ENCODE data around the genes E2F2 and PITHD1.

GRCh38 chr1:23178331-23178693 lies 39.0 kb downstream of the HTR1D start:
- PRO-cap, 2 experiments, result no peak in any of the 2 experiments

DNA sequence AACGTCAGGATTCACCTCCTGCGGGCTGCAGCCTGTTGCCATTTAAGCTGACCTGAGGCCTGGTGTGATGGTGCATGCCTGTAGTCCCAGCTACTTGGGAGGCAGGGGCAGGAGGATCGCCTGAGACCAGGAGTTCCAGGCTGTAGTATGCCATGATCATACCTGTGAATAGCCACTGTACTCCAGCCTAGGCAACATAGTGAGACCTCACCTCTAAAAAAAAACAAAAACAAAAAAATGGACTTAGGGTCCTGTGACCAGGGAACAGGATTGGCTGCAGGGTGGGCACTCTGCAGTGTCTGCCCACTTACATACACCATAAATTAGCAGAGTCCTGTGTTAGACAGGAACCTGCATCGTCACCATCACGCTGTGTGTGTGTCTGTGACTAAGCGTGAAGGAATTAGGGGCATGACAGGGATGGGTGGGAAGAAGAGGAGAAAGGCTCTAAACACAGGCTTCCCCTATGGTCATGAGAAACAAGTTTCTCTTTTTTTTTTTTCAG lies 28.6 kb downstream of the HTR1D start:
- PRO-cap, 2 experiments, result no peak in any of the 2 experiments

GRCh38 chr1:23194581-23195107 lies 22.7 kb downstream of the HTR1D start:
- PRO-cap, 2 experiments, result no peak in any of the 2 experiments

GRCh38 chr1:23304120-23304768 lies 39.8 kb downstream of the HNRNPR start:
- PRO-cap, 2 experiments, result no peak in any of the 2 experiments

DNA sequence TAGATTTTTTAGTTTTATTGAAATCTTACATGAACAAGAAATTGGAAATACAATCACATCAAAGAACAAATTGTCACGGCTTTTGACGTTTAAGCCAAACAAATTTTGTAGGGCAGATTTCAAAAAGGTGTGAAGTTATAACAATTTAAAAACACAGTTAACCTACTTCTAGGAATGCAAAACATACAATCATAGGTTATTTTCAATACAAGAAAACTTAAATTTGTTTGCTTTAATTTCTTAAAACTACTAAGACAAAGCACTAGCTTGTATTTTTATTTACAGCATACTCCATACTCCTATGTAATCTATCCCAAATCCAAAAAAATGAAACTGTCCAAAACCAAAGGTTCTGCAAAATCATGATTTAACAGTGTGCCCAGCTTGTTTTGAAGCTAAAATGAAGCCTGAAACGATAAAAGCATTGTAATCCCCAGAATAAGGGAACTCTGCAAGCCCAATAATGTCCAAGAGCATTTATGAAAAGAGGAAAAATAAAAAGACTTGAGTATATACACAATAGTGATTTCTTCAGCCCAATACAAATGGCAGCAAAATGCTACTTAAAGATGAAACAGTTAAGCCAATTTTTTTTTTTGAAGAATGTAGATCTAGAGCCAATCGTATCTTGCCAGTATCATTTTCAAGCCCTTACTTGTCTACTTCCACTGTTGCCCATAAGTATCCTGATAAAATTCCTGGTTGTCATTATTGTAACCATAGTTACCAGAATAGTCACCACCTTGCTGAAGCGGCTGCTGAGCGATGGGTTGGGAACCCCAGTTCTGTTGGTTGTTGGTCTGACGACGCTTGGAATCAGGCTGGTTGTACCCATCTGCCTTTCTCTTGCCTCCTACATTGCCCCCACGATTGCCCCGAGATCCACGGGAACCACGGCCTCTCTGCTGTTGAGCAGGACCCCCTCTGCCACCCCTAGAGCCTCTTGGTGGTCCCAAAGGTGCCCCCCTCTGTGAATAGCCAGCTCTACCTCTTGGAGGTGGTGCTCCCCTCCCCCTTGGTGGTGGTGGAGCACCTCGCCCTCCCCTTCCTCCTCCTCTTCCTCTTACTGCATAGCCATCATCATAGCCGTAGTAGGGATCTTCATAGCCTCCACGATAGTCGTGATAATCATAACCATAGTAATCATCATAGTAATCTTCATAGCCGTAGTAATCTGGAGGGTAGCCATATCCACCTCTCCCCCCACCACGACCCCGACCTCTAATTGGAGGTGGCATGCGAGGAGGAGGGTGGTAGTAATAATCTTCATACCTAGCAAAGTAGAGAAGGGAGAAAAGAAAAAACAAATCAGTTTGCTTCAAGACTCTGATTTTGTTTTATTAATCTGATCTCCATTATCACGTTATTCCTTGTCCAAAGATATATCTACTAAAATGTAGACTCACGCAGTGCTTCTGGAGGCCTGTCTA lies 33.8 kb downstream of the HNRNPR start:
- PRO-cap, 2 experiments, result no peak in any of the 2 experiments

DNA sequence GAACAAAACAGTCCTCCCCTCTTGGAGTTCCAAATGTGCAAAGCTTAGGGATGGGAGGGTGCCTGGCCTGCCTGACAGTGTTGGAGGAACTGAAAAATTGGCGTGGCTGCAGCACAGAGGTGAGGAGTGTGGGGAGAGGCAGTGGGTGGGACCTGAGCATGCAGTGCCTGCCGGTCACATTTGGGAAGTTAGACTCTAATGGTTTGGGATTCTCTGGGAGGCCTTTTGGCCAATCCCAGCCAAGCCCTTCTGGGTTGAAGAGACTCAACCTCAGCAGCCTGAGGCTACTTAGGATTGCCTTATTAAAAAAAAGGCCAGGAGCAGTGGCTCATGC lies 2.3 kb upstream of the TCEA3 start:
- PRO-cap, 2 experiments, result no peak in any of the 2 experiments

DNA sequence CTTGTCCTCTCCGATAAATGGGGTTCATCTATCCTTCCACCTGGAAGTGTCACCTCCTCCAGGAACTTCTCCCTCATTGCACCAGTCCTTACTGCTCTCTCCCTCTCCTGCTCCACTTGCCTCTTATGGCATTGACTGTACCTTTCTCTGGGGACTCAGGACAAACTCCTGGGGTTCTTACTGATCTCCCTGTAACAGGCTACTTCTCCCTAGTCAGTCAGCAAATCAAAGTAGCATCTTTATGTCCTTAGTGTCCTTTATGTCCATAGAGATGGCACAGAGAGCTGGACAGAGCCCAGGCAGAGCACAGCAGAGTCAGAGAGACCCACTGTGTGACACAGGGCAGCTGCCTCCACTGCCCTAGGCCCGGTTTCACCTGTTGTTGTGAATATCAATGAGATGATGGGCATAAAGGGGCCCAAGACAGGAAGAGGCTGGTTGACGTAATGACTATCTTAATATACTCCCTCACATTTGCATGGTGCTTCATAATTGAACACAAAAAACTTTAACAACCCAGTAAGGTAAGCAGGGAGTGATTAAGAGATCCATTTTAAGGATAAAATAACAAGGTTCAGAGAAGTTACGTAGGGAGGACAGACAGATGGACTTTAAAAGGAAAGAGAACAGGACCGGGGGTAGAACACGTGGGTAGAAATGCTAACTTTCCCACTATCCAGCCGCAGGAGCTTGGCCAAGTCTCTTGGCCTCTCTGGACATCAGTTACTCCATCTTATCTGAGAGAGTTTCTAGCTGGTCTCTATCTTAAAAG lies 3.4 kb downstream of the ASAP3 start:
- PRO-cap, 2 experiments, result no peak in any of the 2 experiments

GRCh38 chr1:23530402-23531733 lies at the start of gene E2F2:
TSS of gene E2F2 (minus strand) at chr1:23531233.
- PRO-cap, 2 experiments, result no peak in any of the 2 experiments

DNA sequence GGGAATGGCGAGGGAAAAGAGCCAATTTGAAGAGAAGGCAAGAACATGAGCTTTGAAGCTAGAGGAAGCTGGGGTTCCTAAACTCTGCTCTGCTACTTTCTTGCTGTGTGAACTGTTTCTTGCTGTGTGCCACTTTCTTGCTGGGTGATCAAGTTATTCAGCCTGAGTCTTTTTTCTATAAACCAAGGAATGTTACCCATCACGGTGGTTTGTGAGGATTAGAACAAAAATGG lies 3.7 kb downstream of the ID3 start:
- PRO-cap, 2 experiments, result no peak in any of the 2 experiments

- PRO-cap, 2 experiments, result no peak in any of the 2 experiments
Observed at GRCh38 chr1:23591435-23592184, 32.3 kb upstream of the ID3 start.

DNA sequence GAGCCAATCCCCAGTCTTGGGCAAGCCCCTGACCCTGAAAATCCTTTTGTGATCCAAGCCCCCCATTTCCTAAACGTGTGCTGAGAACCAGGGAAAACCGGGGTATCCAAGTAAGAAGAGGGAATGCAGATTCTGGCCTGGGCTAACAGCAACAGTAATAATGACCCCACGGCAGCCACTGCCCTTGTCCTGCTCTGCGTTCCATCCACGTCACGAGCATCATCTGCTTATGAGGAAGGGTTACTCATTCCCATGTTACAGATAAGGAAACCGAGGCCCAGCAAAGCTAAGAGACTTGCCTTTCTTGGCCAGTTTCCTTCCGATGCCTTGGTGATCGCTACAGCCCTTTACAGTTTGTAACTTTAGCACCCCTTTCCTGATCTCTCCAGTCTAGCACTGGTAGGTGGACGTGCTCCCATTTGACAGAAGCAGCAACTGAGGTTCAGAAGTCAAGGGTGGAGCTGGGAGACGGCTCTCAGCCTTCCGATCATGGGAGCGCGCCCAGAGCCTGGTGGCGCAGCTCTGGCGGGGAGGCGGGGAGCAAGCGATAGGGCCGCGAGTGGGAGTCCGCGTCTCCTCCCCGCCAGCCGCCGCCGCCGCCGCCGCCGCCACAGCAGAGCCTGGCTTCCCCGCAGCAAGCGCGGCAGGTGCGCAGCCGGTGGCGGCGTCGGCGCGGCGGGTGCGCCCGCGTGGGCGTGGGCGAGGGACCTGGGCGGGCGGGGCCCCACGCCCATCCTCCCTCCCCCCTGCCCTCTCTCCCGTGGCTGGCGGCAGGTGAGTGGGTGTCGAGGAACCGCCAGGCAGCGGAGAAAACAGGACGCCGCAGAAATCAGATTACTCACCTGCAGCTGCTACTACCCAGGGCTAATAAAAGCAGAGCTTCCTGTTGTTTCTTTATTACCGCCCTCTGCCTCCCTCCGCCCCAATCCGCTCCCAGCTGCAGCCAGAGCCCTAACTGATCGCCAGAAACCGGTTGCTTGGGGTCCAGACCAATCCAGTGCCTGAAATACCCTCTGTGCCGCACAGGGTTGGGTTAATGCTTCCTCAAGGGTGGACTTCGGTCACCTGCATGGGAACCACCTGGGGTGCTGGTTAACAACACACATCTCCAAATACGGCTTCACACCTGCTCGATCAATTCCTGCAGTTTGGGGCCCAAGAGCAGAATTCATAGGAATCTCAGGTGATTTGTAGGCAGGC lies 60.1 kb upstream of the ID3 start:
- PRO-cap, 2 experiments, result no peak in any of the 2 experiments

DNA sequence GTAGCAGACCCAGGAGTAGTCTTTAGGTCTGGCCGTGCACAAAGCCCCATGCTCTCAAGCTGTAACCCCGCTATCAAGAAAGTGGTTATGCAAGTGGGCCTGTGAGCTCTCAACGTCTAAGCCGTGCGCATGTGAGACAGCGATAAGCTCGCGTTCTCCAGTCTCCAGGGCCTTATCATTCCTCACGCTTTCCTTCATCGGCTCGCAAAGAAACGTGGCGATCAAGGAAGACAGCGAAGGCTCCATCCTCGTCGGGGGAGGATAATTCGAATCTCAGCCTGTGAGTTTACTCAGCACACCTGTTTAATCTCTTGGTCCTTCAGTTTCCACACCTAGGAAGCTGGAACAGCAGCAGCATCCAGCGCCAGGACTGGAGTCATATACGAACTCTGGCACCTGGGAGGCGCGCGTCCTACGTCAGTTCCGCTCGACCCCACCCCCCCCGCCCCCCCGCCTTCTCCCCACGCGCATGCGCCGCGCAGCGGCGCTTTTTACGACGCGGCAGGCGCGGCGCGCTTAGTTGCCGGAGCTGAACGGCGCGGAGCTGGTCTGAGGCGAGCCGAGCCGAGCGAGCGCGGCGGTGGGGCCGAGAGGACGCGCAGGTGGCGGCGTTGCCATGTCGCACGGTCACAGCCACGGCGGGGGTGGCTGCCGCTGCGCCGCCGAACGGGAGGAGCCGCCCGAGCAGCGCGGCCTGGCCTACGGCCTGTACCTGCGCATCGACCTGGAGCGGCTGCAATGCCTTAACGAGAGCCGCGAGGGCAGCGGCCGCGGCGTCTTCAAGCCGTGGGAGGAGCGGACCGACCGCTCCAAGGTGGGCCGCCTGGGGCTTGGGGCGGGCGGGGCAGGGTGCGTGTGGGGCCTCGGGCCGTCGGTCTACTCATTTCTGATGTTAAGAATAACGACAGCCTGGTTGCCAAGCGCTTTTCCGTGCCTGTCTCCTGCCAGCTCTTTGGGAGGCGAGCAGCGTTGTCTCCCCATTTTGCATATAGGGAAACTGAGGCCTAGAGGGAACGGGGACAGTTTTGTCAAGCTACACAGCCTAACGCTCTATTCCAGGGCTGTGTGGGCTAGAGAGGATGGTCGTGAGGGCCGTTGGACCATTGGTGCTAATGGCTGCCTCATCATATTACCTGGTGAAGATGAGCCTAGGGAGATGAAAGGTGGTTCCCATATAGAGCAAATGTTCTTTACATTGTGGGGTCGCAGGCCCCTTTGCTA lies at the start of gene PITHD1:
PITHD1 (plus strand) TSS at position 519 of the 1,221 bp plus-strand sequence.
- PRO-cap, 2 experiments, result peak in 2 of 2 experiments; most common plus-strand start position 519 of the sequence (in 2); most common minus-strand start position 372 of the sequence (in 1)

GRCh38 chr1:23796443-23797006 lies 4.0 kb downstream of the GALE start:
- PRO-cap, 2 experiments, result no peak in any of the 2 experiments

- PRO-cap, 2 experiments, result no peak in any of the 2 experiments
Observed at GRCh38 chr1:23866925-23867171, 1.2 kb downstream of the FUCA1 start.

- PRO-cap, 2 experiments, result no peak in any of the 2 experiments
Observed at GRCh38 chr1:23868843-23869172, 718 bp upstream of the FUCA1 start.

DNA sequence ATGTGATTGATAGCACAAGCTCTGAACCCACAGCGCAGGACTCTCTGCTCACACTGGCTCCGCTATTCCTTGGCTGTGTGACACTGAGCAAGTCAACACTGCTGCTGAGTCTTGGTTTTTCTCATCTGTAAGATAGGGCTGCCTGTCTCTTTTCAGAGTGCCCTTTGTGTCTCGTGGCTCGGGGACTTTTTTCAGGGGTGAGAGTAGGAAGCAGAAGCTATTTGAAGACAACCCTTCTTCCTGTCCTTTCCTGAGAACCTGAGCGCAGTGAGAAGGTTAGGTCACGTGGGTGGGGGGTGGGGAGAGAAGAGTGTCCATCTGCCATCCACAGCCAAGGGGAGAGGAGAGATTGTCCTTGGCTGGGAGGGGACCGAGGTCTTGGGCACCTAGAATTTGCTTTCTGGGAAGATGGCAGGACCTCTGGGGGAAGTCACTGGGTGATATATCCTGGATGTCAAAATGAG lies 2.3 kb downstream of the CNR2 start:
- PRO-cap, 2 experiments, result no peak in any of the 2 experiments

DNA sequence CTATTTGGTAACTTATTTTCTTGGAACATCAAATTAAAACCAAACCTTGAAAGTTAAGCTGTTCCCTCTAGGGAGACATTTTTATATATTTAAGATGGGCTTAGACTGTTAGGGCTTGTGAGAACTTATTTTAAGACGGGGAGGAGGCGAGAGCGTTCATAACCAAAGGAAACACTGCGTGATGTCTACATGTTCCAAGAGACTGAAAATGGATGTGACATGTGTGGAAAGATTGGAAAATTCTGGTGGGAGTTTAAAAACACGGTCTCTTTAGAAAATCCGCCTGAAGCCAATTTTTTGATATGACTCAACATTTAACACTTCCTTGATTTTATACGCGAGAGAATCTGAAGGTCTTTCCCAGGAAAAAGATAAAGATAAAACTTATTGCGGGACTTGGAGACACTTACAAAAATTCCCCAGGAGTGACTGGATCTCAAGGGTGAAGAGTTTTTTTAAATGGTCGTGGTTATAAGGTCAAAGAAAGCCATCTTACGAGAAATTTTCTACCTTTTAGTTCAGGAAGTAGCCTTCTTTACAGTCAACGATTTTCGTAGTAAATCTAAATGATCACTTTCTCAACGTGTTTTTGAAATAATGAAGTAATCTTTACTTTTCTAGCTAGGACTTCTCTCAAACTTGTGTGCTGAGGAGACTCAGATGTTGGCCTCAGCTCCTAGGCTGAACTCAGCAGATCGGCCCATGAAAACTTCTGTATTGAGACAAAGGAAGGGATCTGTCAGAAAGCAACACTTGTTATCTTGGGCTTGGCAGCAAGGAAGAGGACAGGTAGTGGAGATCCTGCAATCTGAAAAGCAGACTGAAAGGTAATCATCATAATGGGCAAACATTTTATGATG lies 910 bp downstream of the PNRC2 start:
- PRO-cap, 2 experiments, result no peak in any of the 2 experiments

GRCh38 chr1:24031348-24031637 lies 51.2 kb upstream of the SRSF10 start:
- PRO-cap, 2 experiments, result no peak in any of the 2 experiments

DNA sequence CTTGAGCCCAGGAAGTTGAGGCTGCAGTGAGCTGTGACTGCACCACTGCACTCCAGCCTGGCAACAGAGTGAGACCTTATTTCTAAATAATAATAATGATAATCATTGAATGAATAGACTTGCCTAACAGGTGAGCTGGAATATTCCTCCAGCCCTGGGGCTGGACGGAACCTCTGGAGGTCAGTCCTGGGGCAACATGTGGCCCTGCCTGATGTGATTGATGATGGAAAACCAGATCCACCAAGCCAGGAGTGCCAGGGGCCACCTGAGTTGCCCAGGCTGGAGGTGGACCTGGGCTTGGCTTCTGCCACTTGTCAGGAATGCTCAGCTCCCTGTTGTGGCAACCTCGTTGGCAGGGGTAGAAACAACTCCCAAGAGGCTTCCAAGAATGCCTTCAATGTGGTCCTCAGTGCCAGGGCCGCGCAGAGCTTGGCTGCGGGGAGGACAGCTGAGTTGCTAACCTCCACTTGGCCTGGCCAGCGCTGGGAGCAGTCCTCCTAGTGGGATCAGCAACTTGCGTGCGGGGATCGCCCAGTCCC lies 9.1 kb downstream of the MYOM3 start:
- PRO-cap, 2 experiments, result no peak in any of the 2 experiments

- PRO-cap, 2 experiments, result no peak in any of the 2 experiments
Observed at GRCh38 chr1:24105000-24105688, 6.8 kb downstream of the MYOM3 start.

Measured in psoas muscle (tissue), 2 donors.